PC-3 (cell line): ENCODE measurements around a stretch of chr6.

DNA sequence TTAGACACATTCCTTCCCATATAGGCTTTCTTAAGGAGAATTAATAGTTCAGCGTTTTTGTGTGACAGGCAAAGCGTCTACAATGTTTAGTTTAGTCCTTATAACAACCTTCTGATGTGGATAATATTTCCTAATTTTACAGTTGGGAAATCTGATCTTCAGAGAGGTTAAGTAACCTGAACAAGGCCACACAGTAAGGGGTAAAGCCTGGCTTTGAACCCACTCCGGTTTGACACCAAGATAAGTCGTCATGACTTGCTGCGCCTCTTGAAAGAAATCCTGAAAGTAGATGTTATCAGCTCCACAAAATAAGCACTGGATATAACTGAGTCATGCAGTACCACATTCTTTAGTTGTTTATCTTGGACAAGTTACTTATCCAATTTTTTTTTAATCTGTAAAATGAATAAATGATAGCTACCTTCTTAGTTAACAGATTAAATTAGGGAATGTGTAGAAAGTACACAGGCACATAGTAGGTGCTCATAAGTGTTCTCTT lies 1.9 kb downstream of the HIVEP1 start:
- RAMPAGE, long total RNA: no peak

GRCh38 chr6:12034077-12035068 lies 22.3 kb downstream of the HIVEP1 start:
- RAMPAGE, long total RNA: no peak

- RAMPAGE, long total RNA: no peak
Measured at GRCh38 chr6:12276226-12276939, 13.8 kb upstream of the EDN1 start.

DNA sequence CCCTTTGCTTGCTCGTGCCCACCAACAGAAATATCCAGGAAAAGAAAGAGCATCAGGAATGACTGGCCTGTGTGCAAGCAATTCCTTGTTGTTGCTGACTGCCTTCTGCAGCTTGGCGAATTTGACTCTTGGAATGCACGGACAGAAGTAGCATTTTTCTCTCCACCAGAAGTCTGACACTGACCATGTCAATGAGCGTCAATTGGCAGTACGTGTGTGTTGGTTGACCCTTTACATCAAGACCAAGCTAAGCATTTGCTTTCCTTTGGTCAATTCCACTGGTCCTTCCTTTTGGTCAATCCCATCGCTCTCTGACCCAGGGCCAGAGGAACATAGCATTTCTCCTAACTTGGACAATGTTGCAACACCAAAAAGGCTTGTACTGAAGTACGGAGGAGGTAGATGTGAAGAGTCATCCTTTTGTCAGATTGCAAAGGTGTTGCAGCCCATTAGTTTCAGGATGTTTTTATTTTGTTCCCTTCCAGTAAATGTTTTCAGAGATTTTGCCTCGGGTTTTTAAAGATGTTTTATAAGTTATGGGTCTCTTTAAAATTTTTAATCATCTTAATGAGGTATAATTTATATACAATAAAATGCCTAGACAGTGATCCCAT lies 24.5 kb downstream of the EDN1 start:
- RAMPAGE, long total RNA: no peak

GRCh38 chr6:12364200-12364628 lies 74.1 kb downstream of the EDN1 start:
- RAMPAGE, long total RNA: no peak

- RAMPAGE, long total RNA: no peak
Measured at GRCh38 chr6:12585472-12586175, 130.9 kb upstream of the PHACTR1 start.

DNA sequence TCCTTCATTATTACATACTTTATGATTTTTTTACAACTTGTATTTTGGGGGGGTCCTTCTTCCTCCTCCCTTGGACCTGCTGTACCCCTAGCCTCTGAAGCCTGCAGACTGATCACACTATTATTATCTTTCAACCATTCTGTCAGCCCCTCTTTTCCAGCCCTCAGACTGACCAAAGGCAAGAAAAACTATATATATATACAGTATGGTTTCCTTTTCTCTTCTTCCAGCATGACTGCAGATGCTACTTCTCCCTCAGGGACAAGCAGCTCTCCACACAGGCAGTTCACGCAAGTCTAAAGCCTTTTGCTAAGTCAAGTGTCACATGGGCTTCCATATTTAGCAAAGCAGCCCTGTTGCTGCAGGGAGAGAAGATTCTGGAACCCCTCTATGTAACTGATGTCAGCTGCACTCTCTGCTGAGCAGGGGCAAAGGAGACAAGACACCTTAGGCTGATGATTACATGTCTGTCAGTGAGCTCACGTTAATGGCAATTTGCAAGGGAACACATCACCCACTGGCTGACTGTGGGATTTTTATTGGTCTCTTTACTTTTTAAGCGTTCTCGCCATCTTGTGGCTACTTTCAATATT lies 177.0 kb downstream of the PHACTR1 start:
- RAMPAGE, long total RNA: no peak

DNA sequence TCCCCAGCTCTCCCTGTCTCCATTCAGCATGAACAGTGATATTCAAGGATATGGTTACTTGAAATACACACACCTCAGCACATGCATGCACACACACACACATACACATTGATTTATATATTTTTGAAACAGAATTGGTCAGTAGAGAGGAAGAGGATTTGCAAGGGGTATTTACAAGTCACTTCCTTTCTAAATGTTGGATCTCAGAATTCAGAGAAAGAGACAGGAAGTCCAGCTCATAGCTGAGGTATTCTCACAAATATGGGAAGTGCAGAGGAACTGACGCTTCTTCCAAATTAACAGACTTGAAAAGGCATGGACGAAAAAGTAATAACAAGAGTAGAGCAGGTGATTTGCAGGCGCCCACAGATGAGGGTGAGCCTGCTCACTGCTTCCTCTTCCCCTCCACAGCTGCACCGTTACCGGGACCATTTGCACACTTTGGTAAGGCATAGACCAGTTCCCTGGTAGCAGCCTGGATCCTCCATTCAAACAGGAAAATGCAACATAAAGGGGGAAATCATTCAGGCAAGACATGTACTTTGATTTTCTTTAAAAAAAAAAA lies 246.4 kb downstream of the PHACTR1 start:
- RAMPAGE, long total RNA: no peak

GRCh38 chr6:13038312-13038640 lies 290.1 kb downstream of the TBC1D7 start:
- RAMPAGE, long total RNA: no peak

GRCh38 chr6:13271920-13273129 lies 56.0 kb downstream of the TBC1D7 start:
- RAMPAGE, long total RNA: no peak

DNA sequence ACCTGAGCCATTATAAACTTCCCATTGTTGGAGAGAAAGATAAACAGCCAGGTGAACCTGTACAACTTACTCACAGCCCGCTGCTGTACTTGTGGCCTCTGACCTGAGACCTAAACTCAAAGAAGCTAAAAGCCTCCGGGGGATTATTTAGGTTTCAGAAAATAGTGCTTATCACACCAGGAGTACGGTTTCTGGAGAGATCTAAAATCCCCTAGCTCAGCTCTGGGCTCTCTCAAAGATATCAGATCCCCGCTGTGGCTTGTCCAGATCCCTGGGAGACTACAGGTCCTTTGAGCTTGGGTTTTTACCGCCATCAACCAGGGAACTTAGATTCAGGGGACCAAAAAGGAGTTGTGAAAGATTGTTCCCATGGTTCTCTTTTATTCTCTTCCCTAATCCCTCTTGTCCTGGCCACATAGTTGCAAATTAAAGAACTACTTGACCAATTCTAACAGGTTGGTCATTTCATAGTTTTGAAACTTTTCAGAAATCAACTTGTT lies 53.8 kb downstream of the TBC1D7 start:
- RAMPAGE, long total RNA: no peak

DNA sequence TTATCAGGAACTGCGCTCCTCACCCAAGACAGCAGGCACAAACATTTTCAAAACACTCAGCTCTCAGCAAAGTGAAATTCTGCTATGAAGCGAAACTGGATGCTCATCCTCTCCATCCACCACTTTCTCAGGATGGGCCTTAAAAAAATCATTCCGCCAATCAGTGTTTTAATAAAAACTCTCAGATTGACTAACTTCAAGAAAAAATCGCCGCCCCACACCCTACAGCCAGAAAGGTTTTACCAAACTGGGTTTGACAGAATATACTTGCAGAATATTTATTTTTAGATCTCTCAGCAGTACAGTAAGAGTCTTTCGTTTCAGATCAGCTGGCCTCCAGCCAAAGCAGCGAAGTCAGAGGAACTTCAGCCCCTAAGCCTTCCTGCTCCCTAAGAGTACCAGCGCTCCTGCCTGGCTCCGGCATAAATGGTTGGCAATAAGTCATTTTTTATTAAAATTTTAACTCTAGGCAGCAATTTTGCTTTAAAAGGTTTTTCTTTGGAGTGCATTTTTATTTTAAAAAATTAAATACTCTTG lies 24.7 kb downstream of the TBC1D7 start:
- RAMPAGE, long total RNA: no peak

DNA sequence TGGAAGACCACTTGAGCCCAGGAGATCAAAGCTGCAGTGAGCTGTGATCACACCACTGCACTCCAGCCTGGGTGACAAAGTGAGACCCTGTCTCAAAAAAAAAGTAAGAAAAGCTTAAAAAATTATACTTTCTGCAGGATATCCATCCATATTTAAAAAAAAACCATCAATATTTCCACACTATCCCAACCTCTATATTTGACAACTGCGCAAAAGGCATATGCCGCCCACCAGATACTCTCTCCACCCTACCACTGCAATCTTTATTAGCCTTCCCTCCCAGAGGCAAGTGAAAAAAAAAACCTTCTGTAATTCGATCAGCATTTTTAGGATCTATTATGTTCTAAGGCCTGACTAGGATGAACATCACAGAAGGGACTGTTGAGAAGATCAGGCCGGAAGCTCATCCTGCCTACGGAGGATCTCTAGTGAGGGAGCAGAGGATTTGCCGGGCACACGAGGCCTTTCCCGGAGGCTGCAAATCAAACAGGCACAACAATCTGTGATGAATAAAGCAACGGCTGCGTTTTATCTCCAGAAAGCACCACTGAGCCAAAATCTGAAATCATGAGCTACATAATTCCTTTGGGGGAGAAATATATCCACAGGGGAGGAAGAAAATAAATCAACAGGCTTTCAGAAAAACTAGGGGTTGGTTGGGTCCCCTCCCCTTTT lies 65.9 kb downstream of the GFOD1 start:
- RAMPAGE, long total RNA: no peak

GRCh38 chr6:13435232-13435883 lies 52.0 kb downstream of the GFOD1 start:
- RAMPAGE, long total RNA: no peak

GRCh38 chr6:13454500-13455347 lies 32.7 kb downstream of the GFOD1 start:
- RAMPAGE, long total RNA: no peak

DNA sequence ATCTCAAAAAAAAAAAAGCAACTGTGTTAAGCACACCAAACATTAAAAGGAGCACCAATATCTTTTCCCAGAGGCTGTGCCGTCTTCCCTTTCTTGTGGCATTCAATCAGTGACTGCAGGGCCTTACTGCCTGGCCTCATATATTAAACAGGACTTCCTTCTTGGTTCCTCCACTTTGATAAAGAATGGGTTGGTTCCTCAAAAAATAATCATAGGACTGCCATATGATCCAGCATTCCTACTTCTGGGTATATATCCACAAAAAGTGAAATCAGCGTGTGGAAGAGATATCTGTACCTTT lies 40.2 kb upstream of the GFOD1 start:
- RAMPAGE, long total RNA: no peak

DNA sequence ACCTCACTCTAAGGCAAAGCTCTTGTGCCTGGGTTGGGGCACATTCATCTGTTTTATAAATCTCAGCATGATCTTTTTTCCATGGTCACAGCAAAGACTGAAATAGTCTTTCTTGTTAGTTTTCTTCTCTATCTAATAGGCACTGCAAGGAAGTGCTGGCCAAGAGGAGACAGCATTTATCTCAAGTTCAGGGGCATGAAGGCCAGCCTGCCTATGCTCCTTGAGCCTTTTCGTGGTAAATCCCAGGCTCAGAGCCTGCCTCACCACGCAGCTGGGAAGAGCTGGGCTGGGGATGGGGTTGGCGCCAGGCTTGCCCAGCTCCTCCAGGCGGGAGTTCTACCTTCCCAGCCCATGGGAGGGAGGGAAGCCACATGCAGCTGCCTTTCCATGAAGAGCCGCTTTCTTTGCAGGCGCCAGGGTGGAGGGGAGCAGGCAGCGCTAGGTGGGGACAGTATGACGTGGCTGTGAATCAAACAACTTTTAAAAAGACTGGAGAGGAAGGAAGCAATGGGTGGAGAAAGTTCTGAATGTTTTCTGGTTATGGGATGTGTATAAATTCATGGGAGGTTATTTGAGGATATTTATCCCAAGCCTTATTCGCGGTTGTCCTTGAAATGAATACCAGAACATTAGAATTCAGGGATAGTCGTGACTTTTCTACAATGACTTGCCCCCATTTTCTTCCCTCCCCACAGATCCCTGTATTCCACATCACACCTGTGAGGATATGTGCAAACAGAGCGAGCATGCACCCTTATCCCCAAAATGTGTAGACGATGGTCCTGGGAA lies 19.4 kb upstream of the SIRT5 start:
- RAMPAGE, long total RNA: no peak

DNA sequence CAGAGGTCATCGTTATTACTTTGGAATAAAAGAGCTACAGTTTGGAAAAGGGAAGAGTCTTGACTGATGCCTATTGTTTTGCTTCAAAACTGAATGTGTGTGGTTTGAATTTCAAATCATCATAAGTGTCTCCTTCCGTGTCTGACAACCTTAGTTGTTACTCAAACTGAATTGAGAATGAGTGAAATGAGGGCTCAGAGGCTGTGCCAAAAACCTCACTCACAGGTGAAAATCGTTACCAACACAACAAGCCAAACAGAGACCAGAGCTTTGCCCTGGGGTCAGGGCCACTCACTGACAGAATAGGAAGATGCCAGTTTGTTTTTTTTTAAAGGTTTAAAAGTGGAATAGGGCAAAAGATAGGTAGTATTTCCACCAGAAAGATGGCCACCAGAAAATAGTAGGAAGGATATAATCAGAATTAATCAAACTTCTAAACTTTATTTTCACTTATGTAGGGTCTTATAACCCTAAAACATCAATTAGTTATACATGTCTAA lies 15.1 kb upstream of the SIRT5 start:
- RAMPAGE, long total RNA: no peak

DNA sequence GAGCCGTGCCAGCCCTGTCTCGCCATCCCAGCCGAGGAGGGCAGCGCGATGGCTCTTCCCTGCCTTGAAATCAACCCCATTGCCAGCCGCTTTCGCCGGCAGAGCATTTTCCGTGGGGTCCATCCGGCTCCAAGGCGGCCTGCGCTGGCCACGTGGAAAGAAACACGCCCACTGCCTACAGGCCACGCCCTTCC lies 201 bp upstream of the NOL7 start:
- RAMPAGE, long total RNA: no peak

GRCh38 chr6:13651830-13652447 lies 36.8 kb downstream of the NOL7 start:
- RAMPAGE, long total RNA: no peak